Measurements from ENCODE around the genes OR1D2, OR1A1, TRPV1 and ATP2A3.

GRCh38 chr17:2892376-2893022 is 96.3 kb downstream of the RAP1GAP2 start:
- RRBS, result no CpG with 5 or more reads among the region's 8 CpGs

GRCh38 chr17:2901441-2902050 is 105.3 kb downstream of the RAP1GAP2 start:
- RRBS, result no CpG with 5 or more reads among the region's 12 CpGs

DNA sequence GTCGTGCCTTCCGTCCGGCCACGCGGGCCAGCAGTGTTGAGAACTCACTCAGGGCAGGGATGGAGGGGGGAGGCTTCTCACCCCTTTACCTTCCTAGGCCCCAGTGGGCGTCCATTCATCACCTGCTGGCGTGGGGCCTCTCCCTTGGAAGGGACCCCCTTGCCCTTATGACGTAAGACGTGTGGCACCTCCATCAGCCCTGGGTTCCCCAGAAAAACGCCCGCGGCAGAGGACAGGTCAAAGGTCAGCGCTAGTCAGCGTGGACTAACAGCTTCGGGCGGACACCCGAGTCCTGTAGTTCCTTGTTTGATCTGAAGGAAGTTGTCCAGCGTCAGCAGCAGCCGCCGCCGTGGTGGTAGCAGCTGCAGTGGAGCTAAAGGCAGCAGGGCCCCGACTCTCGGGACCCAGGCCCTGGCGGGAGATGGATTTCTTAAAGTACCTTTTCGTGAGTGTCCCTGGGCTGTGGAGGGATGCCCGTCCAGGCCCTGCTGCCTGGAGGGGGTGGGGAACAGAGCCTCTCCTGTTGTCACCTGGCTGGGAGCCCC is 123.7 kb downstream of the OR1D5 start:
- RRBS, result 65% methylated on average over 3 of the region's 26 CpGs

DNA sequence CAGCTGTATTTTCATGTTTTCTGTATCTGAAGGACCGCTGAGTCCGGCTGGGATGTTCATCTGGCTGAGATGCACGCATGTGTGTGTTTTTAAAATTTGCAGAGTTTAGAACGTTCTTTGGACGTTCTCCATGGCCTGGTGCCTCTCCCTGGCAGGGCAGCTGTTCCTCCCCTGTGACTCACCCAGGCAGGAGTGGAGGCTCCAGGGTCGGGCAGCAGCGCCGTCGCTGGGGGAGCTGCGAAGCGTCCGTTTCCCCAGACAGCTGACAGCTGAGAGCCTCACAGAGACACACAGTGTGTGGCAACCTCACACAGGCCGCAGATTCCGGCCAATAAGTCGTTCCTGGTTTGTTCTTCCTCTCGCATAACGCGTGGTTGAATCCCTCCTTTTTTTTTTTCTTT is 80.6 kb downstream of the OR1D5 start:
- RRBS, result no CpG with 5 or more reads among the region's 18 CpGs

DNA sequence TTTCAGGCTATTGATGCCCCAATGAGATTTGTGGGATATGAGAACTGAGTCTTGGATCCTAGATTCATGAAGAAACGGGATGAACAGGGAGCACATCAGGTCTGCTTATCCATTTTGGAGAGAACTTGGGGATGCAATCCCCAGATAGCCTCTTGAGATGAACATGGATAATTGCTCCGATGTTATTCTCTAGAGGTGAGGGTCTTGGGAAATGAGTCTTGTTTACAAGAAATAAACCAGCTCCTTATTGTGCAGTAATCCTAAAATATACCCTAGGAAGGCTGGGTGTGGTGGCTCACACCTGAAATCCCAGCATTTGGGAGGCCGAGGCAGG is at the start of gene OR1D2:
Gene OR1D2, minus strand, starts transcription at position 116 of the 334 bp plus-strand sequence.
- RRBS, result no CpG with 5 or more reads among the region's 3 CpGs

- RRBS, result no CpG with 5 or more reads among the region's 5 CpGs
Observed at GRCh38 chr17:3207489-3207741, at the start of gene OR1A1. TSS of gene OR1A1 (plus strand) at chr17:3207667.

DNA sequence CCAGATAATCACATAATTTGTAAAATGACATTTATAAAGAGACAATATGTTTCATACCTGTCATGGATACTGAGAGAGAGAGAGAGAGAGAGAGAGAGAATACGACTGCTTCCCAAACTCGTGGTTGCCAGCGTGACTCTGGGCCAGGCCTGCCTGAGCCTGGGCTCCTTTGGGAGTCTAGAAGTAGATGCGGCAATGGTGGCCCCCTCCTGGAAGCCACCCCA is at the start of gene TRPV1:
Gene TRPV1, minus strand, starts transcription at position 160 of the 224 bp plus-strand sequence.
- RRBS, result no CpG with 5 or more reads among the region's 4 CpGs

GRCh38 chr17:3845257-3845750 is 742 bp downstream of the NCBP3 start:
- RRBS, result no CpG with 5 or more reads among the region's 11 CpGs

GRCh38 chr17:3892679-3892856 is 285 bp downstream of the CAMKK1 start:
- RRBS, result 2% methylated on average over 16 of the region's 23 CpGs

- RRBS, result 3% methylated on average over 88 of the region's 126 CpGs
Observed at GRCh38 chr17:3963935-3965046, at the start of gene ATP2A3. TSS of gene ATP2A3 (minus strand) at chr17:3964437.

- RRBS, result no CpG with 5 or more reads among the region's 19 CpGs
Observed at GRCh38 chr17:3965047-3965879, 1.0 kb upstream of the ATP2A3 start.

DNA sequence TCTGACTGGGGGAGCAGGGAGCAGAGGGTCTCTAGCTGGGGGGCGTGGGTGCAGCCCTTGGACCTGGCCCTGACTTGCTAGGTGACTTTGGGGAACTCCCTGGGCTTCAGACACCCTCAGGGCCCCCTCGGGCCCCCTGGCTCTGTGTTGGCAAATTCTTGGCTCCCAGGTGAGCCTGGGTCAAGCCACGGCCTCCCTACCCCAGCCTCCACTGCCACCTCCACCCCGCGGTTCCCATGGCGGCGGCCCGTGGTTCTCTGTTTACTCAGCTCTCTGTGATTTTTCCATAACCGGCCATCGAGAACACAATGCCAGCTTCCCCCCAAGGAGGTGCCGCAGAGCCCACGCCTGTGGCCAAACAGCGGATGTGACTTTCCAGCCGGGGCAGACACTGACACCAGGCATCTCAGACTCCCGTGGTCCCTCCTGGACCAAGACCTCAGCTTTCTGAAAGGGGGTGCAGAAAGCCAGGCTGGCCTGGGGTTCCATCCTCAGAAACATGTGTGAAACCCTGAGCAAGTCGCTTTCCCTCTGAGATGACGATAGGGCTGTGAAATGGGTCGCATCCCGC is 21.6 kb upstream of the ATP2A3 start:
- RRBS, result 23% methylated on average over 4 of the region's 19 CpGs

DNA sequence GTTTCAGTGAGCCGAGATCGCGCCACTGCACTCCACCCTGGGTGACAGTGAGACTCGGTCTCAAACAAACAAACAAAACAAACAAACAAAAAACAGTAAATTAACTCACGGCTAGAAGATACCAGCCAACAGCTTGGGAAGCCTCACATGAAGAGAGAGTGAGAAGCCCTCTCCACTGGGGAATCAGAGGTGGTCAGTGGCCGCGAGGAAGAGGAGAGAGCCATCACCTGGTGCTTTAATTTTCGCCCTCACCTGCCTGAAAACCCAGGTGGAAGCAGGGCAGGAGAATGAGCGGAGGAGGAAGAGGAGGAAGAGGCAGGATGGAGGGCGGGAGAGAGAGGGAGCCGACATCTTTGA is 36.6 kb upstream of the ATP2A3 start:
- RRBS, result no CpG with 5 or more reads among the region's 11 CpGs

DNA sequence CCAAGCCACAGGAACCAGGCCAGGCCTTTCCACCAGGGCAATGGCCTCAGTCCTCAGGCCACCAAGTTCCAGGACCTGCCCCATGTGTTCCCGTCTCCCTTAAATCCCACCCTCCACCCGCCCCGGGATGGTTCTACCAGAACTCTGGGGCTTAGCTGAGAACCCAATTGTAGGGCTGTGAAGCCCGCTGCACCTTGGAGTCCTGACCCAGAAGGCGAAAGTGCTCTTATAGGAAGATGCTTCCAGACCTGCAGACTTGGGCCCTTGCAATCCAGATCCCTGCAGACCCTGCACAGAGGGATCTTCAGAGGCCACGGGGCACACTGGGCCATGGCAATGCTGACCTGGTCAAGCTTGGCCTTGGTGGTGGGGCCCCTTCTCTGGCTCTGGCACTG is 41.1 kb upstream of the ATP2A3 start:
- RRBS, result no CpG with 5 or more reads among the region's 6 CpGs

DNA sequence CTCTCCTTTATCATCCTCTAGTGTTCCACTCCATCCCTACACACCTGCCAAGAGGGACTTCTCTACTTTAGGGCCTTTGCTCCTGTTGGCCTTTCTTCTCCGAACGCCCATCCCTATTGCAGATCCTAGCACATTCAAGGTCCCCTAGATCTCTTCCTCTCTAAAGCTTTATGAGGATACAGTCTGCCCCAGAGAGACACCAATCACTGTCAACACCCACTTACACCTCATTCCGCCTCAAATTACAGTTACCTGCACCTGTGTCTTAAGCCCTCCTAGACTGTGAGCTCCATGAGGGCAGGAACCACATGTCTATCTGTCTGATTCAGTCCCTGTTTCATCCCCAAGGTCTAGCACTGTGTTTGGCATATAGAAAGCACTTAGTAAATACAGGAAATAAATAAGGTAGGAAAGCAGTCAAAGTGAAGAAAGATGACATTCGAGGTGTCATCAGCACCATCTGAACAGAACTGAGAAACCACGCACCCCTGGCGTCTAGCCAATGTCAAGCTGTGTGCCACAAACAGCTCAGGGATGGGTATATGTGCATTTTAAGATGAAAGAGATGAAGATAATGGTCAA is 79.5 kb upstream of the ATP2A3 start:
- RRBS, result no CpG with 5 or more reads among the region's 6 CpGs

DNA sequence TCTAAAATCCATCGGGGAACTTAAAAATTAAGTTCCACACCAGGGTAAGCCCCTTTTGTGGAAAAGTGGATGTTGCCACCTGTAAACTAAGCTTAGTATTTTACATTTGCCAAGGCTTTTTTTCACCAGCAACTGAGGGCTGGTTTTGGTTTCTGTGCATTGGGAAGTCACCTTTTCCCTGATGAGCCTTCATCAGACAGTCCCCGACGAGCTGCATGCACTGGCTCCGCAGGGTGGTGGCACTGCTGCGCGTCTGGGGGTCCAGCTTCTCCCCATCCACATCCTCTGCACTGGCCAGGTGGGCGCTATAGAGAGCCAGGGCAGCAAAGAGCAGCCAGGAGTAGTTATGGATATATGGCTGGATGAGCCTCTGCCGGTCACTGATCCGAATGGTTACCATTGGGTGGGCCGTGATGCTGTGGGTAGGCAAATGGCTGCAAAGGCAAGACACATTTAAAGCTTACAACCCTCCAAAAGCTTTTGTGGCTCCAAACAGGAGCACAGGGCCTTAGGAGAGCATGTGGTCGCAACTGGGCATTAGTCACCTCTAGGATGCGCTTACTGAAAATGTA is 86.5 kb upstream of the ATP2A3 start:
- RRBS, result no CpG with 5 or more reads among the region's 12 CpGs

DNA sequence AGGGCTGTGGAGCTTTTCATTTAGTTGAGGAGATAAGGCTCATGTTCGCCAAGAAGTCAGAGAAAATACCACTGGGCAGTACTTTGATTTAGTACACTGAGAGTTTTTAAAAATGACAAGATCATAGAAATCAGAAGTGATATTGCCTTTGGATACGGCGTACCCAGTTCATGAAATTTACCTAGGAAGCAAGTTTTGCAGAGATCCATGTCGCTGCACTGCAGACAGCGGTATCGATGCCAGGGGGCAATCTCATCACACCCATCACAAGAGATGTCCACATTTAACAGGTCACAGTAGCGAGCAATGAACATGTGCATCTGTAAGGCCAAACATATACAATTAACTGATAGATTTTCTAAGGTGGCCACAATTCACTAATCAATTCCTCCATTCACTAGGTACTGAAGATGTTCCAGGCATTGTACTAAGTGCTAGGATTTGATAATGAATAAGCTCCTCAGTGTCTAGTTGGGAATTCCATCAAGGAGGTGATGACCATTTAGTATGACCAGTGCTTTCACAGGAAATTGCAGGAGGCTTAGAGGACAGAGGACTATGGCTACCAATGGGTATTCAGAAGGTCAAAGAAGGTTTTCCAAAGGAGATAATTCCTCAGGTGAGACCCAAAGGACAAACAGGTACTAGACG is 88.8 kb downstream of the ZZEF1 start:
- RRBS, result no CpG with 5 or more reads among the region's 8 CpGs

- RRBS, result no CpG with 5 or more reads among the region's 12 CpGs
Observed at GRCh38 chr17:4055895-4056673, 86.7 kb downstream of the ZZEF1 start.

DNA sequence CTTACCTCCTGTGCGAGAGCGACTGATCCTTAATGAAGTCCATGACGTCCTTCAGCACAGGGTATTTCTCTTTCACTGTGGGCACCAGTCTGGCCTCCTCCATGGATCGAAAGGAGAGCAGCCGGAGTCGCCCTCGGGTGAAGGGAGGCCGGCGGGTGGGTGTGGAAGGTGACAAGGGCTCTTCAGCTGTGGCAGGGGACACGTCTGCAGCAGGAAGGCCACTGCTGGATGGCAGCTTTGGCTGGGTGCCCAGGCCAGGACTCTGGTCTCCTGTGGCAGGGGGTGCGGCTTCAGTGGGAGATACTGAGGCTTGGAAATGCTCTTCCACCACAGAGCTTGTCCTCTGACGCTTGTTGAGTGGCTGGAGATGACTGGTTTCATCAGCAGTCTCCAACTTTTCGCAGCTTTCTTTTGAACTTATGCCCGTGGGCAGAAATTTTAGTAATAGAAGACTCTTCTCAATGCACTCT is 78.4 kb downstream of the ZZEF1 start:
- RRBS, result no CpG with 5 or more reads among the region's 14 CpGs

- RRBS, result no CpG with 5 or more reads among the region's 7 CpGs
Observed at GRCh38 chr17:4105533-4106006, 37.3 kb downstream of the ZZEF1 start.